Mononuclear cell (primary cell): ENCODE results near the genes TMUB2 and EFTUD2.

DNA sequence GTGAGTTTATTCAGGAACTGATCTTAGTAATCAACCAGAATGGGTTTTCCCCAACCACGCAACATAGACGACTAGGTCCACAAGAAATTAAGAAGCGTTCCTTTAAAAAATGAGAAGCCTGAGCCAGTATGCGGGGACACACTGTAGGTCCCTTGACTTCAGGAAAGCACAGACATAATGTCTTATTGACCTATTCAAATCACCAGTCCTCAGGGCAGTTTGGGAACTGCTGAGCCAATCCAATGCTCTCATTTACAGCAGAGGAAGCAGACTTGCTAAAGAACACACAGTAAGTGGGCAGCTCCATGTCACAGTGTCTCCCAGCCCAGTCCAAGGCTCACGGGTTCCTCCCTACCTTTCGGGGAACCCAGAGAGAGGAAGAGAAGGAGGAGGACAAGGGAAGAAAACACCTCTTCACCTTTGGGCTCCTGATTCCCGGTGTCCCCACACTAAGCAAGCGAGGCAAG, 2.2 kb downstream of the MPP3 start:
- RRBS: no CpG with 5 or more reads among the region's 8 CpGs

DNA sequence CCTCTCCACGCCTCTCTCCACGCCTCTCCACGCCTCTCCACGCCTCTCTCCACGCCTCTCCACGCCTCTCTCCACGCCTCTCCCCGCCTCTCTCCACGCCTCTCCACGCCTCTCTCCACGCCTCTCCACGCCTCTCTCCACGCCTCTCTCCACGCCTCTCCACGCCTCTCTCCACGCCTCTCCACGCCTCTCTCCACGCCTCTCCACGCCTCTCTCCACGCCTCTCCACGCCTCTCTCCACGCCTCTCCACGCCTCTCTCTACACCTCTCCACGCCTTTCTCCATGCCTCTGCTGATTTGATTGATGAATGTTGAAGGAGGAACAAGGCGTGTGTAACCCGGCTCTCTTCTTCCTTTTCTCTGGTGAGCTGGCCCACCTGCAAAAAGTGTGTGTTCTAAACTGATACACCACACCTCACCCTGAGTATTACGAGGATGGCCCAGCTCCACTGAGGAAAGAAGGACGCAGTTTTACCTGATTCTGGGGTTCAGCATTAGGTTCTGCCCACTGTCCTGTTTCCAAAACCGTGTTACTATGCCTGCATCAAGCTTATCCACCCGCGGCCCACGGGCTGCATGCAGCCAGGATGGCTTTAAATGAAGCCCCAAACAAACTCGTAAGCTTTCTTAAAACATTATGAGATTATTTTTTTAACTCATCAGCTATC, 4.3 kb upstream of the CD300LG start:
- RRBS: no CpG with 5 or more reads among the region's 33 CpGs

GRCh38 chr17:43860673-43861640, 14.0 kb downstream of the CD300LG start:
- RRBS: no CpG with 5 or more reads among the region's 12 CpGs

- RRBS: no CpG with 5 or more reads among the region's 10 CpGs
Measured at GRCh38 chr17:44002193-44002889, 2.1 kb upstream of the NAGS start.

DNA sequence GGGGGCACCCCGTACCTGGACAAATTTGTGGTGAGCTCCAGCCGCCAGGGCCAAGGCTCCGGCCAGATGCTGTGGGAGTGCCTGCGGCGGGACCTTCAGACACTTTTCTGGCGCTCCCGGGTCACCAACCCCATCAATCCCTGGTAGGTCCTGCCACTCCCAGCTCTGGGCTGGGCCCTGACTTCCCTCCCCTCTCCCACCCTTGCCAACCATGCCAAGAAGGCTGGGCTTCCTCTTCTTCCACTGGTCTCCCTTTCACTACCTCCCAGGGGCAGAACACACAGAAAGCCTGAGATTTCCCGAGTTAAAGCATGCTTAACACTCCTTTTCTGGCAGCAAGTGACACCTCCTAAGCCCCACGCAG, 3.2 kb downstream of the NAGS start:
- RRBS: 7% methylated on average over 5 of the region's 9 CpGs

GRCh38 chr17:44029491-44030621, 15.1 kb upstream of the TMEM101 start:
- RRBS: no CpG with 5 or more reads among the region's 11 CpGs

DNA sequence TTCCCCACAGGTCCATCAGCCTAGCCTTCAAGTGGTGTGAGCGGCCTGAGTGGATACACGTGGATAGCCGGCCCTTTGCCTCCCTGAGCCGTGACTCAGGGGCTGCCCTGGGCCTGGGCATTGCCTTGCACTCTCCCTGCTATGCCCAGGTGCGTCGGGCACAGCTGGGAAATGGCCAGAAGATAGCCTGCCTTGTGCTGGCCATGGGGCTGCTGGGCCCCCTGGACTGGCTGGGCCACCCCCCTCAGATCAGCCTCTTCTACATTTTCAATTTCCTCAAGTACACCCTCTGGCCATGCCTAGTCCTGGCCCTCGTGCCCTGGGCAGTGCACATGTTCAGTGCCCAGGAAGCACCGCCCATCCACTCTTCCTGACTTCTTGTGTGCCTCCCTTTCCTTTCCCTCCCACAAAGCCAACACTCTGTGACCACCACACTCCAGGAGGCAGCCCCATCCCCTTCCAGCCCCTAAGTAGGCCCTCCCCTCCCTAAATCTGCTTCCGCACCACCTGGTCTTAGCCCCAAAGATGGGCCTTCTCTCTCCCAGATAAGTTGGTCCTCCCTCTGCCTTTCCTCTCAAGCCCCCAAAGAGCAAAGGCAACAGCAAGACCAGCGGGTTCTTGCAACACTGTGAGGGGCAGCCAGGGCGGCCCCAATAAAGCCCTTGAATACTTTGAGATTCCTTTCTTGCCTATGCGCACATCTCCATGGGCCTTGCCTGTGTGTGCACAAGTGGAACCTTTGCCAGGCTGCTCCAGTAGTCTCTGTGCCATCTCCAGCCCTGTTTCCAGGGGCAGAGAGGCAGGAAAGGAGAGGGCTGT, 5.3 kb downstream of the G6PC3 start:
- RRBS: no CpG with 5 or more reads among the region's 12 CpGs

DNA sequence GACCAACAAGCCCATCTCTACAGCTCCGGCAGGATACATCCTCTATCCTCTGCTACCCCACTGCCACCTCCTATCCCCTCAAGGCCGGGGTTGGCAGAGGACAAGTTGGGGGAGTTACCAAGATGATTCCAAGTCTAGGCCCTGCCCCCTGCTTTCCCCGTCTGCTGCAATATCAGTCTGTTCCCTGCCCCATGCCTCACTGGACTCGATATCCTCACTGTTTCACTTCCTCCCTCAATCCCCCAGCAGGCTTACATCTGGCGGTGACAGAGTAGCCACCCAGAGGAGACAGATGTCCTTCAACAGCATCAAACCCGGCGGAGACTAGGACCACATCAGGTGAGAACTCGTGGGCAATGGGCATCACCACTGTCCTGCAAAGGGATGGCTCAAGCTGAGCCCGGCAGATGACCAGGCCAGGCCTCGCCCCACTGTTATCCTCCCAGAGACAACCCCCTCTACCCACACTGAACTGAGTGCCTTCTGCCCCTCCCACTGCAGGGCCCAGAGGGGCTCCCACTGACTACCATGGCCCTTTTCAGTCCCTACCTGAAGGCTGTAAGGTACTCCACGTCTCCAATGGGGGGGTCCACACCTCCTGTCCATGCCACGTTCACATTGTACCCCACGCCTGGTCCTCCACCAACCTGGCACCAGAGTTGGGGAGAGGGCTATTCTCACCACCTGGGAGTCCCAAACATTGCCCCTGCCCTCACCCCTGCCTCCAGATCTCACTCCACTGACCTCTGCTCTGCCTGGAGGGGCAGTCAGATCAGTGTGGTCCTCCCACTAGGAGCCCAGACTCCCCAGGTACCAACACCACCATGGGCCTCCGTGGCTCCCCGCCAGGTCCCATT, 9.5 kb downstream of the G6PC3 start:
- RRBS: 89% methylated on average over 4 of the region's 15 CpGs

- RRBS: no CpG with 5 or more reads among the region's 15 CpGs
Measured at GRCh38 chr17:44092222-44092564, 21.7 kb downstream of the G6PC3 start.

DNA sequence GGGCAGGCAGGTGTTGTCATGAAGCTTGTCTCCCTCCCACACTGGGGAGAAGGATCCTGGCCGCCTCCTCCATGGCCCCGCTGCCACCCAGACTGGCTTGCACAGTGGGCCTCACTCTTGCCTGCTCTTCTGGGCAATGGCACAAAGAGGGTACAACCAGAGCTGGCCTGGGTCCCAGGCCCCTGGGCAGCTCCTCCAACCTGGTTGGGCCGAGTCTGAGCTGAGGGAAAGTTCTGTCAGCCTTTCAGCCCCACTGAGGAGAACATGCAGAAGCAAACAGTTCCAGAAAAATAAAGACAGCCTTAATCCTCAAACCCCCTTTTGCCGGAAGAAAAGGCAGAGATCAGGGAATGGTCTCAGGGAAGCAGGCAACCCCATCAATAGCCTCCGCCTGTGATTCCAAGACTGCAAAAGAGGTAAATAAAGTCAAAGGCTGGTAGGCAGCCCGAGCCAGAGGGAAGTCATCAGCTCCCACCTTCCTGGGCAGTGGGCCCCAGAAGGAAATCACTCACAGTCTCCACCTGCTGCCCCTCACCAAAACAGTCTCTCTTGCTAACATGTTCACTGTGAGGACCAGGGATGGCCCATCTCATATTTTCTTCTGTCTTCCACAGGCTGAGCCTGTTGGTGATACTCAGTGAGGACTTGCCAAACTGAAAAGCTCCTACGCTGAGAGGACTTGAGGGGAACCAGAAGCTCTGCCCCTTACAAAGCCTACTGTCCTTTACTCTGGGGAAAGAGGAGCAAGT, 8.8 kb downstream of the HDAC5 start:
- RRBS: no CpG with 5 or more reads among the region's 7 CpGs

DNA sequence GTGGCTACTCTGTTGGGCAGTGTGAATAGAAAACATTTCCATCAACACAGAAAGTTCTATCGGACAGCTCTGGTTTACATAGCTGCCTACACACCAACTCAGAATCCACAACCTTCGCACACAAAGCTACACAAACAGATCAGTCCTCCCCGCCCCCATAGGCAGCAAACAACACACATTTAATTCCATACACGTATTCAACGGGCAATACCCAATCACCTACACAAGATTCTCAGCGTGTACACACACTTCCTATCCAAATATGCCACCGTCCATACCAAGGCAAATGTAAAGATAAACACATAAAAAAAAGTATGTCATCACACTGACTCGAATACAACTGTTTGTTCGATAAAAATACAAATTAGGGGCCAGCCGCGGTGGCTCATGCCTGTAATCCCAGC, 3.0 kb upstream of the HROB start:
- RRBS: no CpG with 5 or more reads among the region's 11 CpGs

DNA sequence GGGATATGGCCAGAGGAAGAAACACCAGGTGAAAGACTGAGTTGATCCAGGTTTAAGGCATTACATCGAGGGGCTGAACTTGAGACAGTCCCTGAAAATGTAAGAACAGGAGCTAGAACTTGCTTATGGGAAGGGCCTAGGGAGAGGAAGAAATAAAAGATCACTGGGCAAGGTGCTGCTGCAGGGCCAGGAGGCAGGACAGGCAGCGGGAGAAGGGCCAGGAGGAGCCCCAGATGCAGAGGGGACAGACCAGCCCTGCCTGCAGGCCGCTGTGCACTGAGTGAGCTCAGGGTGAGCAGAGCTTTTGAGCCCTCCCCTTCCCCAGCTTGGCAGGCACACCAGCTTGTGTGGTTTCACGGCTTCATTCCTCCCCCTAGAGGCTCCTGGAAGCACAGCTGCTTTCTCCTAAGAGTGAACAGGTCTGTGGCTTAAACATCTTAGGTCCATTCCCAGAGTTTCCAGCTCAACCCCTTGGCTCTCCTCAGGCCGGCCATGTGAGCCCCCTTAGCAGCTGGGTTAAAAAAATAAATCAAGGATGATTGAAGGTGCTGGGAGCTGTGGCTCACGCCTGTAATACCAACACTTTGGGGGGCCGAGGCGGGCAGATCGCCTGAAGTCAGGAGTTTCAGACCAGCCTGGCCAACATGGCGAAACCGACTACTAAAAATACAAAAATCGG, 2.1 kb upstream of the ASB16 start:
- RRBS: no CpG with 5 or more reads among the region's 12 CpGs

DNA sequence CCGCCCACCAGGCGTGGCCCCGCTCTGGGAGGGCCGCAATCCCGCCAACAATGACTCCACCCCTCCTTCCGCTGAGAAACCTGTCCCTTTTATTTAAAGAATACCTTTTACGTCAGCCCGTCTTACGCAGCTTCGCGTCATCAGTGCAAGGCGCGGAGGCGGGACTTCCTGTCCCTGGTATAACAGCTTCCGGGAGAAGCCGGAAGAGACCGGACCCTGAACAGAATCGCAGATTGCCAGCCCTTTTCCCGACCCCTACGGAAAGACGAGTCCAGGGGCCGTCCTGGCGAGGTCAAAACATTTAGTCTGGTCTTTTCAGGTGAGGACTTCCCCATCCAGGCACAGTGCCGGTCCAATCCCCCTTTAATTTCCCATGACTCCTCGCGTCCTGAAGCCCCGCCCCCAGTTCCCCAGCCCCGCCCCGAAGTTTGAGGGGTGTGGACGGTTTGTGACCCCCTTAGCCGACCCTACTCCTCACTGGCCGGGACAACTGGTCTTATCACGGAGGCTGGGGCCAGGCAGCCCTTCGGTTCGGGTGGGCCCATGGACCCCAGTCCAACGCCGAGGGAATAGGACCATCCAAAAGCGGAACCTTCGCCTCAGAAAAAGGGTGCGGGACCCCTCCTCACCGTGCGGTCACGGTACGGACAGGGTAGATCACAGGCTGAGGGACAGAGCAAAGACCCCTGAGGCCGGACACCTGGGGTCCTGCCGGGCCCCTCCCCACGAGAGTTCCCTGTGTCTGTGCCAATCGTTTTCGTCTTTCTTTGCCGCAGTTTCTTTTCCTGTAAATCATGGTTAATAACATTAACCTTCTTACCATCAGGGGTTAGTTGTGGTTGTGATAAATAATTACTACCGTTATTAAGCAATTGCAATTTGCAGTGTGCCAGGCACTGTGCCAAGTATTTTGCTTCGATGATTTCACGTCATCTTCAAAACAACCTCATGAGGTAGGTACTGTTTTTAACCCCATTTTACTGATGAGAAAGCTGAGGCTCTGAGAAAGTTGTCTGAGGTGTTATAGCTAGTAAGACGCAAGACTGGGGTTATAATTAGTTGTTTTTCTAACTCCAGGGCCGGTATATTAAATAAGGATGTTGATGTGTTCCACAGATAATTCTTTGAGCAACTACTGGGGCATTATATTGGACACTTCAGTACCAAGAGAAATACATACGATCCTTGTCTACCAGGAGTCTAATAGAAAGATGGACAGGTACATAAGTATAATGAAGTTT, at the start of gene TMUB2:
Gene TMUB2, plus strand, starts transcription at position 182 of the 1,241 bp plus-strand sequence.
- RRBS: 0% methylated on average over 1 of the region's 56 CpGs

DNA sequence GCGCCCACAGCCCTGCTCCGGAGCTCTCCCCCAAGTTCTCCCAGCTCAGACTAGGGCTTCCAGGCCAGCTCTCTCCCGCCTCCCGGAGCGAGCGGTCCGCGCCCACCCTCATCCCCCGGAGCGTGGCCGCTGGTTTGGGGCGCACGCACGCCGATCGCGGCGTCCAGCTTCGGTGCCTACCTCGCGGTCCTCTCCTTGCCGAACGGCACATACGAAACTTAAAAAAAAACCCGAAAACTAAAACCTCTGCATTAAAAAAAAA, 742 bp upstream of the UBTF start:
- RRBS: 3% methylated on average over 3 of the region's 25 CpGs

- RRBS: 11% methylated on average over 35 of the region's 57 CpGs
Measured at GRCh38 chr17:44759130-44760039, 597 bp downstream of the ADAM11 start.

DNA sequence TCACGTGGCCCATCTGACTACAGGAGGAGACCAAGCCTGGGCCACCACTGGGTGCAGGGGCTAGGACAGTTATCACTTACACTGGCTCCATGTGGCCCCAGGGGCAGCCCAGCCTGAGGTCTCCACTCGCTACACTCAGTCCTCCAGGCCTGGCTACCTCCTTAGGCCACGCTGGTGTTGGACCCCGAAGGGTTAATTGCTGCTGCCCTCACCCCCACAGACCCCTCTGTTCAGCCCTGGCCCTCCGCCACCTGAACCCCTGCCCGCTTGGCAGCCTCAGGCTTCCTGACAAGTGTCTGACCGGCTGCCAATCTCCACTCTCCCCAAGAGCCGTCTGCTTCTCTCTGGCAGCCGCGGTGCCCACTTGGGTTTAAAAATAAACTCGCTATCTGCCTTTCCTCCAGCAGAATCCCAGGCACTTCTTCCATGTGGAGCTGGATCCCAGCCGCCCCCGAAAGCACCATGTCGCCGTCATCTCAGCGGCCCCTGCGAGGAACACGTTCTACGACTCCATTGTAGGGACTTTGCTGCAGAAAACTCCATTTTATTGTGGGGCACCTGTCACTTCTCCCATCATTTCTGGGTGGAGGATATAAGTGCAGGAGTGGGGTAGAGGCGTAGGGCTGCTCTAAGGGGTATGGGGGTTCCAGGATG, 27.9 kb downstream of the ADAM11 start:
- RRBS: 50% methylated on average over 2 of the region's 20 CpGs

DNA sequence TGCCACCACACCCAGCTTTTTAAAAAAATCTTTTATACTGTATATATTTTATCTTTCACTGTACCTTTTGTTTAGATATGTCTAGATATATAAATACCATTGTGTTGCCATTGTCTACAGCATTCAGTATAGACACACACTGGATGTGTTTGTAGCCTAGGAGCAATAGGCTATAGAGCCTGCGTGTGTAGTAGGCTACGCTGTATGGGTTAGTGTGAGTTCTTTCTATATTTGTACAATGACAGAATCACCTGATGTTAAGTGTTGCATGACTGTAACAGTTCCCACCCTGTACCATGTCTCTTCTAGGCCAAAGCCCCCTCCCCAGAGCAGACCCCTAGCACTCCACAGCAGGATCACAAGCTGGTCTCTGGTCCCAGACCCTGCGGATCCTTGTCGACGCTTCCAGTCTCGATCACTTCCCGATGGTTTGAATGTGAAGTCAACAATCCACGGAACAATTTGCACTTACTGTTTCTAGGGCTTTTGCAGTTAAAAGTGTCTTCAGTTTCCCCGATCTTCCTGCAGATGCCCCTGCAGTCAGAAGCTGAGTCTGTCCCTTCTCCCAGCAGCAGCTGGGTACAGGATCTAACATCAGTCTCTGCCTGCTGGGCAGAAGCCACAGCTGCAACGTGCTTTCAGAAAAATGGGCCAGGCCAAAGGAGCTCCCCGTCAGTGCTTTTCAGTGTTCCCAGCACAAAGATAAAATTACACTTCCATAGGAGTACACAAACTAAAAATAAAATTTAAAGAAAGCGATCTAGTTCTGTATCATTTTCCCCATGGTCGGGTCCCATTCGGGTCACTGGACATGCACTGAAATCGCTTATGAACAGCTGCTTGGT, 35.3 kb downstream of the ADAM11 start:
- RRBS: no CpG with 5 or more reads among the region's 15 CpGs

DNA sequence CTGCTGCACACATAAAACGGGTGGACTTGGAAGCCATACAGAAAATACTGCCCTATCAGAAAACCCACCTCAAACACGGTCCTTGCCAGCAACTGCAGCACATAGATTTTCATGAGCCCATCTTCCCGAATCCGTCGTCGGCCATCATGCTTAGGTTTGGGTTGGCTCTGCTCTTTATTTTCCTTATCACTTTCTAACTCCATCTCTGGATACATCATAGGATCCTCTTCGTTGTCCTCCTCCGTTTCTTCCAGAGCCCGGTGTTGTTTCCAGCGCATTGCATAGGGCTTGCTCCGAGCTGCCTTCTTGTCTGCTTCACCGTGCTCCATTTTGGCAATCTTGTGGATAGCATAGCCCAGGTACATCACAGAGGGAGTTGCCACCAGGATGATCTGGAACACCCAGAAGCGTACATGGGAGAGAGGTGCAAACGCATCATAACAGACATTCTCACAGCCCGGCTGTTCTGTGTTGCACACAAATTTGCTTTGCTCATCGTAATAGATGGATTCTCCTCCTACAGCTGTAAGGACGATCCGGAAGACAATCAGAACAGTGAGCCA, 24.8 kb downstream of the GJC1 start:
- RRBS: 99% methylated on average over 3 of the region's 18 CpGs

GRCh38 chr17:44850704-44851592, 3.3 kb downstream of the HIGD1B start:
- RRBS: no CpG with 5 or more reads among the region's 12 CpGs

DNA sequence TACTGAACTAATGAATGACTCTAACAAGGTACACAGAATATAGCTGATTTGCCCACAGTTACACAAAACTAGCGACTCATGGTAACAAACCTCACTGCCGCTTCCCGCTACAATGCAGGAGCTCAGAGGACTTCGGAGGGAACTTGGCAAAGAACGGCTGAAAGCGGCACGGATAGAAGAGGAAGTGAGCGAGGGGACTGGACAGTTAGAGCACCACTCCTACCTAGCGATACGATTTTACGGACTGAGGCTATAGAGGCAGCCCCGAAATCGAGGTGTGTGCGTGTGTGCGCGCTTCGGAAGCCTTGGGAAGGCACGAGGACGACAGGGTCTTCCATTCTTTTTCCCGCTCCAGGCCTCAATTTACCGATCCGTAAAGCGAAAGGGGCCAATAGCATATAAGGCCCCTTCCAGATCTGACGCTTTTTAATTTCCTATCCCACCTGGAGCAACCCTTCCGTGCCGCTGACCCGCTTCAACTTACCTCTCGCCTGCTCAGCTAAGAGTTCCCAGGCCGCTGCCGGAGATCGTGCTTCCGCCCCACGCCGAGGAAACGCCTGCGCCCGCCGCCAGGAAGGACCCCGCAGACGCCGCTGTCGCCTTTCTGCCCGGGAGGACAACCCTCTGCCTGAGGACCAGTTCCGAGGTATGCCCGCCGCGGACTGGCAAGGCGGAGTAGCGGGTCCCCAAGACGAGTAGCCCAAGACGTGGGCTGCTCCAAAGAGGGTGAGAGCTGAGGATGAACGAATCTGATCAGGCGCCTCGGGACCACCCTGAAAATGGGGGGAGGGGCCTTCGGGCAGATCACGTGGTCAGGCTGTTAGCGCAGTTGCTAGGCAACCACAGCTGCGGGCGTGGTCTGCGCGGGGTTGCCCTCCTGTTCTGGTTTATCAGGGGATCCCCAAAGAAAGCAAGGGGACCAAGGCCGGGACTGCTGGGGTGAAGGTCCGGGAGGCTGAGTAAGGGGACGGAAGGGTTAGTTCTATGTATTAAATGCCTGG, at the start of gene EFTUD2:
Gene EFTUD2, minus strand, starts transcription at position 561 of the 1,001 bp plus-strand sequence.
- RRBS: 1% methylated on average over 11 of the region's 64 CpGs